Measurements from ENCODE around the gene EIF2B2.

- PRO-cap, 2 experiments, result no peak in any of the 2 experiments
Measured at GRCh38 chr14:74902989-74903962, 19.8 kb downstream of the RPS6KL1 start.

GRCh38 chr14:74905284-74906148 lies 17.5 kb downstream of the RPS6KL1 start:
- PRO-cap, 2 experiments, result no peak in any of the 2 experiments

- PRO-cap, 2 experiments, result no peak in any of the 2 experiments
Measured at GRCh38 chr14:74942097-74942896, 13.1 kb downstream of the PGF start.

GRCh38 chr14:75002253-75003207 lies at the start of gene EIF2B2:
Gene EIF2B2, plus strand, starts transcription at chr14:75002921.
- PRO-cap, 2 experiments, result peak in 2 of 2 experiments; most common plus-strand start chr14:75002539 (in 2); most common minus-strand start chr14:75002504 (in 1)

DNA sequence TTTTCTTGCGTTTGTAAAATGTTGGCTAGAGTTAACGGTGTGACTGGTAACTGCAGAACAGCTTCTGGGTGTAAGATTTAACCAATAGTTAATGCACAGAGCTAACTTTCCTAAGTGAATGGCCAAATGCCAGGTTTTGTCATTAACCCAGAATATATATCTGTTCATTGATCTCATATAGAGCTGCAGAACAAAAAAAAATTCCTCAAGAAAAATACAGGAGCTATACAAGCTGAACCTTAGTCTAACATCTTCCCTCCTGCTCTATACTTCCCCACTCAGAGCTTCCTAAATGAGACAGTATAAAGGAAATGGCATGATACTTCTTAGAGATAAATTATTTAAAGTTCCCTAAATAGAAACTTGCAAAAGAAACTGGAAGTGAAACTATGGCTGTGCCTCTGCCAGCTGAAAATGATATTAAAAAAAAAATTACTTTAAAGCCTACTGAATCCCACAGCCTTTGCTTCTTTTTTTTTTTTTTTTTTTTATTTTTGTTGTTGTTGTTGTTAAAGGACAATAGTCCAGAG lies 11.6 kb upstream of the NEK9 start:
- PRO-cap, 2 experiments, result no peak in any of the 2 experiments

- PRO-cap, 2 experiments, result no peak in any of the 2 experiments
Measured at GRCh38 chr14:75246997-75247982, 31.3 kb upstream of the FOS start.

DNA sequence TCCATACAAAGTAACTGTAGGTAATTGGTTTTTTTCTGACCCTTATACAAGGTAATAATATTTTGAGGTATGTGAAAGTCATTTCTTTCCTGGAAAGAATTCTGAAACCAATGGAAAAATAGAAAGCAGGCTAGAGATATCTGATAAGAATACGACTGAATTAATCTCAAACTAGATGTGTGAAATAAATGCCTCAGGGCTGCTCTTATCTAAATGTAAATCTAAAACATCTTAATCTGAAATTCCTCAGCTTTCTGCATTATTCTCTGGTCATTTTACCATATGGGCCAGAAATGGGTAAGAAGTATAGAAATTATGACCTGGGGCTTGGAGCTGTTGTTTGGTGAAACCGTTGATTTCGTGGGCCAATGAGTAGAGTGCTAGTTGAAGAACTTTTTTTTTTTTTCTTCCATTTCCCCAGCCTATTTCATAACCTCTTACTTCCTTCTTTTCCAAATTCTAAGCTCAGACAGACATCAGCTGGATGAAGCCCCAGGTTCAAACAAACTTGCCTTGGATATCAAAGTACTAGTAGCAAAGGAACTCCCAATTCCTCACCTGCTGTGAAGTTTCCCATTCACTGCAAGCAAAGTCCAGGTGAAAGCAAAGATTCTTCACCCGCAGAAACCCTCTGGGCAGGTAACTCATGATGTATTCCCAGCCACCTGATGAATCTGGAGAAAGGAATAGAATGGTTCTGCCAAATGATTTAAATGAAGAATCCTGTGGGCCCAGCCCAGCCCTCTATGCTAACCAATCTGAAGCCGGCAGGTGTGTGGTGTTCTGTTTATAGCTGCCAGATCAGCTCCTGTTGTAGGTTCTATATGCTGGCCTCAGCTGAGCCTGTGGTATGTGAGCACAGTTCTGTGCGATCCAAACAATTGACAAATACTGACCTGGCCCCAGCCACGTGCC lies 9.7 kb upstream of the FOS start:
- PRO-cap, 2 experiments, result peak in 1 of 2 experiments; most common plus-strand start position 455 of the sequence (in 1)

DNA sequence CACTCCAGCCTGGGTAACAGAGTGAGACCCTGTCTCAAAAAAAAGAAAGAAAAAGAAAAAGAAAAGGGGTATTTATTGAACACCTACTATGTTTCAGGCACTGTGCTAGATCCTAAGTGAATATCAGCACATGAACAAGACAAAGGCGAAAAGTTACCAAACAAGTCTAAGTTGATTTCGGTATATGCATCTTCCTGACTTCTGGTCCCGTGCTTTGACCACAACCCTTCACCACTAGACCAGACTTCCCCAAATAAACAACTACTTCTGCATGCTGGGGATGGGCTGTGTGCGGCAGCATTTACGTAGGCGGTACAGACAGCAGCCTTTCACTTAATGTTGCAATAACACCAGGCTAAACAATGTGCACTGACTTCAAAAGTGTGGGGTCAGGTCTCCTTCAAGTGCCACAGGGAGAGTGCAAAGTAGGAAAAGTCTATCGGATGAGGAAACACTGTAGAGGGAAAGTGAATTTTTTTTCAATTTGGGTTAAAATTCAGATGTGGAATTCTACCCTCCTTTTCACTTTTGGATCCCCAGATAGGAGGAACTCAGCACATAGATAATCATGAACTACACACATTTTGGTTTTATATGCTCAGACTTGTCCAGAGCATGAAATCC lies 3.8 kb upstream of the FOS start:
- PRO-cap, 2 experiments, result no peak in any of the 2 experiments

GRCh38 chr14:75279235-75279761 lies 670 bp downstream of the FOS start:
- PRO-cap, 2 experiments, result peak in 1 of 2 experiments; most common plus-strand start chr14:75279649 (in 1); most common minus-strand start chr14:75279548 (in 1)

GRCh38 chr14:75294243-75295036 lies 15.8 kb downstream of the FOS start:
- PRO-cap, 2 experiments, result peak in 2 of 2 experiments; most common plus-strand start chr14:75294404 (in 2)

DNA sequence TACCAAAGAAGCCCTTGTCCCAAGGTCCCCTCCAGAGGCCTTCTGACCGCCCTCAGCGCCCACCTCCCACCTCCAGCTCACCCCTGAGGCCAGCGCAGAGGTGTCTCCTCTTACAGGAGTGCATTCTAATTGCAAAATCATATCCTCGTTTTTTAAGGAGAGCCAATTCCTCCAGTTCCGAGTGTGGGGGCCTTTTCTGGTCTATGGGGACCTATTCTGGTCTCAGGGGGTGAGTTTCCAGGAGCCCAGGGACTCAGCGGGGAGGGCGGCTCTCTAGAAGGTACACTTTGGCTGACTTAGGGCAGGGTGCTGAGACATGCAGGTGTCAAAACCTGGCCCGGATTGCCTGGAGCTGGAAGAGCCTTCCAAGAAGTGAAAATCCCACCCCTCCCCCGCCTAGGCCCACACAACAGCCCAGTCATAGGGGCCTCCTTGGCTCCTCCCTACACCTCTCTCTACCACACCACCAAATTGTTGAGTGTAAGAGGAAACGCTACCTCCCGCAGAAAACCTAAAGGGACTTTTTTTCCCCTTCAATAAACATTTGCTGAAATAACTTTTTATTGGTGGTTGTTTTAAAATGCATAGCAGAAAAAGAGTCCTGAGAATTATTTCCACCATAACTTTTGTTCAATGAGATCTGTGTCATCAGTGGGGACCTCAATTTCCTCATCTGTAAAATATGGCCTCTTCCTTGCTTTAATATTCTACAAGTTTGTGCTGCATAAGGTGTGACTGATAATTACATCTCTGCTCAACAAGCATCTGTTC lies 8.4 kb upstream of the JDP2 start:
- PRO-cap, 2 experiments, result no peak in any of the 2 experiments

DNA sequence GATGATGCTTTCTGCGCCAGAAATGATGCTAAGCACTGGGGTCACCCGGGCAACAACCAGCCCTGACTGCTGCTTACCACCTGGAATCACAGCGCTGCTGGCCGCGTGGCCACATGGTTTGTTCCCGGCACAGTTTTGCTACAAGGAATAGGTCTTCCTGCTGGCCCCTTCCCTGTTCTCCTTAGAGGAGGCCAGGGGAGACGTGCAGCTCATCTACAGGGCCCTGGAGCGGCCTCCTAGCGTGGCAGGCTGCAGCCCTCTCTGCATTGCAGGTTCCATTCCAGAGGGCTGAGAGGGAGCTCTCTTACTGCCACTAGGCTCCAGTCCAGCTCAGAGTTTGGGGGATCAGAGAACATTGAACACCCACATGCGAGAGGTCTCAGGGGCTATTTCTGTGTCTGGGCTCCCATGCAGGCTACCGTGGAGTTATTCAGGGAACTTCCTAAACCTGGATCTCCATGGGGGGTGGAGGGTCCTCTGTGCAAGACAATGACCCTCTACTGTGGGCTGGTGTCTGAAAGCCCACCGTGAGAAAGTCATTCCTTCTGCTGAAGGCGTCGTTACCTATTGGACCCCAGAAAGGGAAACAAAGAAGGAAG lies 7.2 kb downstream of the JDP2 start:
- PRO-cap, 2 experiments, result no peak in any of the 2 experiments

DNA sequence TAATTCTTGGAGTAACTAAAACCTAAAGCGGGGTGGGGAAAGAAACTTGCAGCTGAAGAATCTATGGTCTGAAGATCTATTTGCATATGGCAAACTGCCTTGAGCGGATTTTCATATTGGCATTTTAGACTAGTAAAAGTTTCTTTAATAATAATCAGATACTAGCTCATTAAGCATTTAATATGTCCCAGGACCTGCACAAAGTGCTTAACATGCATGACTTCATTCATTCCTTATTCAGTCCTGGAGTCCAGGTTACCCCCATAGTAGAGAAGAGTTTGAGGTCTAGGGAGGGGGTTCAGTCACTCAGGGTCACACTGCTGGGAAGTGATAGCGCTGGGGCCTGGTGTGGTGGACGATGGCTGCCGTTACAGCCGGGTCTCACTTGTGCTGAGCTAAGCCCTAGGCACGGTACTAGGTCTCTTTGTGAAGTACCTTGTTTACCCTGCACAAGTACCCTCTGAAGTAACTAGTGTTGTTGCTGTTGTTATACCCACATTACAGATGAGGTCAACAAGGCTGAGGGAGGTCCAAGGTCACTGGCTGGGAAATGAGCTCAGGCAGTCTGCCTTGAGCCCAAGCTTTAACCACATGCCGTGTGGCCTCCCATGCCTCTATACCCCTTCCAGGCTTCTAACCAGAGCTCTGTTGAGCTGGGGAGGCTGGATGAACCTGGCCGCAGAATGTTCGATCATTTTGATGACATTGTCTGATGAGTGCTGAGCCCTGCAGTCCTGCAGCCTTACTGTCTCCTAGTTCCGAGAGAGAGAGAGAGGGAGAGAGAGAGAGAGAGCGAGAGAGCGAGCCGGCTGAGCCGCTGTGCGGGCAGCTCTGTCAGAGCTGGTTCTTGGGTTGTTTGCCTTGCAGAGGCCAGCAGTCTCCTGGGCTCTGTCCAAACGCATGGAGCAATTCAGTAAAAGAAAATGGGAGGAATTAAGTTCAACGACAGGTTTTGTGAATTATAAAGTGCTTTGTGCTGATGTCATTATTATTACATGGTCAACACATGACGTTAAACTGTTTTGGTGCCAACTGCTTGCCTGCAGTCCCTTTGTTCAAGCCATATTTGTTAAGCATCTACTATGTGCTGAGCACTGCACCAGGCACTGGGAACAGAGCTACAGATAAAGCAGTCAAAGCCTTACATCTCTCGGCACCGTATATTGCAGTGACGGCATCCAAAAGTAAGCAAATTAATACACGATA lies 12.9 kb downstream of the JDP2 start:
- PRO-cap, 2 experiments, result peak in 1 of 2 experiments; most common minus-strand start position 883 of the sequence (in 1)

GRCh38 chr14:75599459-75600027 lies 21.1 kb downstream of the FLVCR2 start:
- PRO-cap, 2 experiments, result no peak in any of the 2 experiments

DNA sequence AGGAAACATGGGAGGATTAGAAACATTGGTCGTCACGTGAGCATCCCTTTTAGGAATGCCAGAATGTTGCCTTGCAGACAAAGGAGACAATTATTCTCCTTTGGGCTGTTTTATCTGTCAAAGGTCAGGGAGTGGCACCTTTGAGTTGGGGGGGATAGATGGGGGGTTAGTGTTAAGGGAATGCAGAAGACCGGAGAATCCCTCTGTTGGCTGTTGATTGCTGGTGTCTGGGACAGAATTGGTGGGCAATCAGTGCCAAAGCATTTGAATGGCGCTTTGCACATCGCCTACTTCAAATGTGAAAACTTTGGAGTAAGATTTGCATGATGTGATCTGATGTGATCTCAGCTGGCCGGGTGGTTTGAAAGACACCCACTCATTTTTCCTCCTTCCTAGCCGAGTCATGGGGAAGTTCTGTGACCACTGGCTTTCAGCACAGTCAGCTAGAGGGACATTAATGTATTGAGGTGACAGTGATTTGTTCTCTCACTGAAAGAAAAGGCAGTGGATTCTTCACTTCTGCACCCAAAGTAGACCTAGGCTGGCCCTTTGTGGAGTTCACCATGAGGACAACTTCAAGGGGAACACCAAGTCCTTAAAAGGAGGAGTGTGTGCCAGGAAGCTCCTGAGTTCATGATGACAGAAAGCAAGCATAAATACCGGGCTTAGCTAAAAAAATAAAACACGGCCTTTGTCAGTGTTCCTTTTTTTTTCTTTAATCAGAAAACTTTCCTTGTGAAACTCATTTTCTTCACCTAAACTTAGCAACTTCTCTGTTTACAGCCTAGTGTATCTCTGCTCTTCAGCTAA lies 31.5 kb downstream of the FLVCR2 start:
- PRO-cap, 2 experiments, result no peak in any of the 2 experiments

GRCh38 chr14:75615035-75615623 lies 36.7 kb downstream of the FLVCR2 start:
- PRO-cap, 2 experiments, result no peak in any of the 2 experiments

- PRO-cap, 2 experiments, result no peak in any of the 2 experiments
Measured at GRCh38 chr14:75635954-75636821, 24.5 kb downstream of the ERG28 start.

- PRO-cap, 2 experiments, result no peak in any of the 2 experiments
Measured at GRCh38 chr14:75648084-75648968, 12.3 kb downstream of the ERG28 start.

GRCh38 chr14:75711526-75712573 lies 50.8 kb downstream of the TTLL5 start:
- PRO-cap, 2 experiments, result no peak in any of the 2 experiments

GRCh38 chr14:76075167-76075560 lies 76.6 kb upstream of the GPATCH2L start:
- PRO-cap, 2 experiments, result no peak in any of the 2 experiments